Occipital lobe (tissue), 2 donors: ENCODE measurements around a stretch of chr1.

- RAMPAGE, long total RNA: no peak
Measured at GRCh38 chr1:58675440-58675808, 24.4 kb downstream of the MYSM1 start.

GRCh38 chr1:58782598-58782724 lies 1.4 kb downstream of the JUN start:
- RAMPAGE, long total RNA: no peak

DNA sequence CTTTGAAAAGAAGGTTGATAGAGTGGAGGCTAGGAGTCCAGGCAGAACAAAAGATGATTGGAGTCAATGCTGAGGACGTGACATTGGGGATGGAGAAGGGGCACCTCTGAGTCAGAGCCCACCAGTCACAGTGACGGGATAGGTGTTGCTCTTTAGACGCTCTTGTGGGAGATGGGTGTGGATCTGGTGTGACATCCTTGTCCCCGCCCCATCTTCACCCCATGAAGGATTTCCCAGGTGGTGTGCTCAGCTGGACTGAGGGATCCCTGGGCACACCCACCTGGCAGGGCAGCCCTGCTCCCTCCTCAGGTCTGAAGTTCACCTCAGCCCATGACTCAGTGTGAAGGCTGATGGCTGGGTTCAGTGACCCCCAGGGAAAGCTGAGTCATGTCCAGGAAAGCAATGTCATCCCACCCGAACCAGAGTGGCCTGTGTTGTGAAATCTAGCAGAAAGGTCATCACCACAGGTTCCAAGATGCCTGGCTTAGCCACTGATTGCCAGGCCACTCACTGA lies 97.5 kb upstream of the JUN start:
- RAMPAGE, long total RNA: no peak

GRCh38 chr1:58899647-58900344 lies 115.9 kb upstream of the JUN start:
- RAMPAGE, long total RNA: no peak

DNA sequence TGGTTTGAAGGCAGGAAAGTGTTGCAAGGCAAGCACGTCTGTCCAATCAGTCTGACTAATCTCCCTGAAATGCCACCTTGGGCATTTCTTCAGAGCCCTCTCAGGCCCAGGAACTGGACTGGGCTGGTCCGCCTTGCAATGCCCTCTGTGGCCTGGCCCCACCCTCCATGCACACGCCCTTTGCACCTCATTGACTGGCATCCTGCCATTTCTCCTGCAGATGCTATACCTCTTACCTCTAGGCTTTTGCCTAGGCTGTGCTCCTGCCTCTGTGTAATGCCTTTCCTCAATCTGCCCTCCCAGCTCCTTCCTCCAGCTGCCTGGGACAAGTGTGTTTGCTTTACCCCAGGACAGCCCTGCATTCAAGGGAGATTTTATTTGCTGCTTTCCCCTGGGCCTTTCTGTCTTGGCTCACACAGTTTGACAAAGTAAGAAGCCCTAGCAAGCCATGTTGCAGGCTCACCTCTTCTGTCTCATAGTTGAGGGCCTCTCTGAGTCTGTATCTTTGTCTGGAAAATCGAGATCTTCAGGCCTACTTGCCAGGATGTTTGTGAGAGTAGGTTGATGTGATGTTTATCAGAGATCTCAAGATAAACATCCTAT lies 149.1 kb upstream of the JUN start:
- RAMPAGE, long total RNA: no peak

DNA sequence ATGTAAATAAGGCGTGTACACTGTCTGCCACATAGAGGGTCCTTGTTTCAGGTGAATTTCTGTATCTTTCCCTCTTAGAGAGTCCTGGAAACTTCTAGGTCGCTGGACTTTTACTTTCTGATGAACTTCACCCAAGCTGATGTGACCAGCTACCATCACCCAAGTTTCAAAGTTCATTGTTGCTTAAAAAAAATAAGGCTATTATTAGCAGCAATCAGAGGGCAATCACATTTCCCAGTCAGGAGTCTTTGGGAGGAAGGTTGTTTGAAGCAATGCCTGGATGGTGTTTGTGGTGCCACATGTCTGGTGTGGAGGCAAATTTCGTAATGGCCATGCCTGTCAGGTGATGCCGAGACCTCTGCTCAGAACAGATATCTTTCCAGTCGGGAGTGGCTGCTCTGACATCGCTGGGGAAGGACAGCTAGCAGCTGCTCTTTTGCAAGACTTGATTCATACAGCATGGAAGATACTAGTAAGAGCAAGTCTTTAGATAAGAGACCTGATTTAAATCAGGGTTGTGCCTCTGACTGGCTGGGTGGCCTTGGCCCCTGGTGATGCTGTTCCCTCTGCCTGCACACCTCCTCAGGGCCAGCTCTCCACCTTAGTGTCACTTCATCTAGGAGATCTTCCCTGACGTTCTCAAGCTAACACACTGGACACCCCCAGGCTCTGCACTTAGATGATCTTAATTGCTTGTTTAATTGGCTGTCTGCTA lies 187.8 kb upstream of the JUN start:
- RAMPAGE, long total RNA: no peak

- RAMPAGE, long total RNA: no peak
Measured at GRCh38 chr1:58982585-58983002, 198.7 kb upstream of the JUN start.

DNA sequence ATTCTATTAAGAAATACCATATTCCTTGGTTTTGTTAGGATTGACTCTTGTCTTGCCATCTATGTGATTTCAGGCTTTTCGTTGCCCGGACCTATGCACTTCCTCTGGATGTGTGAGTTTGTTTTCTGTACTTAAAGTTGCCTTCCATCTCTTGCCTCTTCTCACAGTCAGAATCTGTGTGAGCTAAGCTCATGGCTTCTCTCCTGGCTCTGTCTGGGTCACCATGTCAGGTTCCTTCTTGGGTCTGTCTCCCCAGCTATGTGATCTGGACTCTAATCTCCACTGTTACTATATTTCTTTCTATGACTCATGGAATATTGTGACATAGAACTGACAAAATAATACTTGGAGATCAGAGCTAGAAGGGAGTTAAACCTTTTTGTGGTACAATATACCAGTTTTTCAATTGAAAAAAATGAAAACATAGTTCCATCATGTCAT lies 172.8 kb upstream of the FGGY start:
- RAMPAGE, long total RNA: no peak

- RAMPAGE, long total RNA: no peak
Measured at GRCh38 chr1:59498814-59499063, 201.8 kb downstream of the FGGY start.

DNA sequence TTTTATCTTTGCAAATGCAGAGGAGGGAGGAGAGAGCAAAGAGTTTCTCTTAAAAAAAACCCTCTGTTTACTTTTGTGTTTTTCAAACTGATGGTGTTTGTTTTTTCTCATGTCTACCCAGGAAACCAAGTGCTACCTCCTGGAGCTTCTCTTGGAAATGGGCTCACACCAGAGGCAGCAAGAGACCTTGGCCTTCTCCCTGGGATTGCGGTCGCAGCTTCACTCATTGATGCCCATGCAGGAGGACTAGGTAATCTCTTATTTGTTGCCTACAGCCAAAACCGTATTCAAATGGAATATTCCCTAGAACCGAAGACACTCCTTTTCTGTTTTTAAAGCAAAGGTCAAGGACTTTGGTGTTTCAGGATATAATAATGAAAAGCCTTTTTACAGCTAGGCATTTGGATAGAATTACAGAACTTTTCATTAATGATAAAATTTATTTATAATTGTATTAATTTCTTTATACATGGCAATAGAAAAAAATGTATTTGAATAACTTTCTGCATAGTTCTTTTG lies 215.4 kb downstream of the FGGY start:
- RAMPAGE, long total RNA: no peak

- RAMPAGE, long total RNA: no peak
Measured at GRCh38 chr1:59743189-59743939, 71.4 kb upstream of the HOOK1 start.

DNA sequence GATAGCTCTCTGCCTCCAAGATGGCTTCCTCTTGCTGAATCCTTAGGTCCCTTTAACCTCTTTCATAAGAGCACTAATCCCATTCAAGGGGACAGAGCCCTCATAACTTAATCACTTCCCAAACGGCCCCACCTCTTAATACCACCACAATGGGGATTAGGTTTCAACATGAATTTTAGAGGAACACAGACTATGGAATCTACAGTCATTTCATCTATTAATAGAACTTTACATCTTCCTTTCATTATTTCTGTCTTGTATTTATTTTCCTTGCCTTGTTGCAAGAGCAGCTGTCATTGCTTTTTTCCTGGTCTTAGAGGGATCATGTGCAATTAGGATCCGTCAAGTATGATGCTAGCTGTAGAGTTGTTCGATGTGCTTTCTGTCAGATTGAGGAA lies 30.4 kb downstream of the HOOK1 start:
- RAMPAGE, long total RNA: no peak

GRCh38 chr1:60547781-60548235 lies 474.2 kb upstream of the C1orf87 start:
- RAMPAGE, long total RNA: no peak

GRCh38 chr1:60904408-60904775 lies 178.0 kb upstream of the NFIA start:
- RAMPAGE, long total RNA: no peak

- RAMPAGE, long total RNA: no peak
Measured at GRCh38 chr1:60949178-60949817, 133.1 kb upstream of the NFIA start.

DNA sequence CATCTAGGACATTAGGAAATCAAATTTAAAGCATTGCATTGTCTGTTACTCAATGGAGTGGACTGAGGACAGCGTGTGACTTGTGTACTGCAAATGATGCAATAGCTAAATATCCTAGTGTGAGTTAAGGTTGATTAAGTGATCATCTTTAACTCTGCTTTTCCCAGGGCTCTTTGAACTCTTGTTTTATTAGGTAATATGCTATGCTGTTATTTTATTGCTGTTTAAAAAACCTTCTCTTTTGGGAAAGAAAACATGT lies 38.6 kb downstream of the NFIA start:
- RAMPAGE, long total RNA: no peak

GRCh38 chr1:61198597-61199007 lies 116.2 kb downstream of the NFIA start:
- RAMPAGE, long total RNA: no peak

DNA sequence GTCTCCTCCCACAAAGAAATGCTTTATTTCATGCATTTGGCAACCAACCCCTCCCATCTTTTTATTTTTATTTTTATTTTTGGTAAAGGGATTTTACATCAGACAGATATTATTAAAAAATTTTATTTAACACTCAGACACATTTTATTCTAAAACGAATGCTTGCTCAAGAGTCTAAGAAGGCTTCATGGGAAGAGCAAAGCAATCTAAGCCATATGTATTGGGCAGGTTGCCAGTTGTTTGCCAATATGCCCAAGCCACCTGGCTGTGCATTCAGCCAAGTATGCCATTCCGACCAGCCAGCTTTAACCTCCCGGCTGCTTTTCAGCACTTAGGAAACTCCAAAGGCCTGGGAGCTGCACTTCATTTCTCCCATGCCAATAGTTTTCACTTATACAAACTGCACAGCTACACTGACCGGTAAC lies 144.2 kb downstream of the NFIA start:
- RAMPAGE, long total RNA: no peak

DNA sequence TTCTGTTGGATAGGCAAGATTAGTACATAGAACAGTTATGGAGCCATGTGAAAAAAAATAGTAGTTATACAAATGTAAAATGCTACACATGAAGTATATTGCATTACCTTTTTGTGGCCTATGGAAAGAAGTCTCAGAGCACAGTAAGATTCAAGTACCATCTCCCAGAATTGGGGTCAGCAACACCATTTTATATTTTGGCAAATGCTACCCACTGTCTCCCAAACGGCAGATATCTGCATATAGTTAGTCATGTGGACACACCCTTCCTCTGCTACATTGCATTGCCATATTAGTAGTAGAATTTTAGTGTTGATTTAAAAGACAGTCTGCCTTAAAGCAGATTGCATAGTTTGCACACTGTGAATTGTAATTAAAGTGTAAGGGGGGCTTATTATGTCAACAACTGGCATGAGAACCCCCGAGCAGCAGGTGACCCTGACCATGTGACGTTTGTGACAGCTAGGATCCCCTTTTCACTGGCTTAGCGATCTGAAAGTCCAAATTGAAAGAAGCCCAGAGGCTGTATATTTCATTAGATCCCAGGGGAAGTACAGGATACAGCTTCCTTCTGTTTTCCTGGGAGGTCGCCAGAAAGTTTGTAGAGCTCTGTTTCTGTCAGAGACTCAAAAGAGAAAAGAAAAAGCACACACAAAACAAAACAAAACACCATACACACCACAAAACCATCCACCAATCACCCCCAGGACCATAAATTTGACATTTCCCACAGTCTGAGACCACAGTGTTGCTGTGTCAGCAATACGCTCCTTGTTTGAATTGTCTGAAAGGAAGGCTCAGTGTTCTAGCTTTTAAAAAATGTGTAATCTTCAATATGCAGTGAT lies 172.4 kb downstream of the NFIA start:
- RAMPAGE, long total RNA: no peak

DNA sequence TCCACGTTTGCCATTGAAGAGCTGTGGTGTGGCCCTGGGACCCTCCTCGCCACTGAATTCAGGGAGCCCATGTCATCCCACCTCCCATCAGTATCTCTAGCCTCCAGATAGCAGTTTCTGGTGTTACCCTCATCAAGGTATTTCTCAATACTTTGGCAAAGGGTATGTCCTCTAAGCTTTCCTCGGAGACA lies 233.6 kb downstream of the TM2D1 start:
- RAMPAGE, long total RNA: no peak